Occipital lobe (tissue), 2 donors: Measurements from ENCODE around the gene ZXDA.

DNA sequence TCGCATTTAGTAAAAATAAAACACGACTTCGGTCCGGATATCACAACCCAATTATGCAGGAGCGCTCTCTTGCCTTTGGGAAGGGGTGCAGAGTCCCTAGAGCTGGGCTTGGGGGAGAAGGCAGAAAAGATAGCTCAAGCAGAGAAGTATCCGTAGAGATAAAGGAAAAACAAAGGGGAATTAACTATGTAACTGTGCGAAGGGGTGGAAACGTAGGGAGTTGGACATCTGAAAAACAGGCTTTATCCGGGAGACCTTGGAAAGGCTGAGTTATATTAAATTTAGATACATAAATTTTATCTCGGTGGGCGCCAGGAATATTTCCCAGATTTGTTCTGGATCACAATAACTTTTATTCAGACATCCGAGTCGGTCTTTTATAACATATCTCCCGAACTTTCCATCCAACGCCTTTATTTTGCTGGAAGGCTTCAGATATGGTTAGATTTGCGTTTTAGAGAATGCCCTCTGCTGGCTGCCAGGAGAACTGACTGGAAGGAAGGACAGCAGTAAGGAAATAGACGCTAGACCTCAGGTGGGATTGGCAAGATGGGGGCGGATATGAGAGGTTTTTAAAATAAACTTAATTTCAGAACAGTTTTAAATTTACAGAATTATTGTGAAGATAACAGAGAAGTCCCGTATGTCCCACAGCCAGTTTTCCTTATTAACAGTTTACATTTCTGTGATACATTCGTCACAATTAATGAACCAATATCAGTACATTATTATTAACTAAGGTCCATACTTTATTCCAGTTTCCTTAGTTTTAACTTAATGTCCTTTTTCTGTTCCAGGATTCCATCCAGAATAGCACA, 4.8 kb upstream of the KANTR start:
- RAMPAGE, long total RNA: no peak

- RAMPAGE, long total RNA: no peak
Measured at GRCh38 chrX:53189984-53190972, 34.7 kb downstream of the KDM5C start.

DNA sequence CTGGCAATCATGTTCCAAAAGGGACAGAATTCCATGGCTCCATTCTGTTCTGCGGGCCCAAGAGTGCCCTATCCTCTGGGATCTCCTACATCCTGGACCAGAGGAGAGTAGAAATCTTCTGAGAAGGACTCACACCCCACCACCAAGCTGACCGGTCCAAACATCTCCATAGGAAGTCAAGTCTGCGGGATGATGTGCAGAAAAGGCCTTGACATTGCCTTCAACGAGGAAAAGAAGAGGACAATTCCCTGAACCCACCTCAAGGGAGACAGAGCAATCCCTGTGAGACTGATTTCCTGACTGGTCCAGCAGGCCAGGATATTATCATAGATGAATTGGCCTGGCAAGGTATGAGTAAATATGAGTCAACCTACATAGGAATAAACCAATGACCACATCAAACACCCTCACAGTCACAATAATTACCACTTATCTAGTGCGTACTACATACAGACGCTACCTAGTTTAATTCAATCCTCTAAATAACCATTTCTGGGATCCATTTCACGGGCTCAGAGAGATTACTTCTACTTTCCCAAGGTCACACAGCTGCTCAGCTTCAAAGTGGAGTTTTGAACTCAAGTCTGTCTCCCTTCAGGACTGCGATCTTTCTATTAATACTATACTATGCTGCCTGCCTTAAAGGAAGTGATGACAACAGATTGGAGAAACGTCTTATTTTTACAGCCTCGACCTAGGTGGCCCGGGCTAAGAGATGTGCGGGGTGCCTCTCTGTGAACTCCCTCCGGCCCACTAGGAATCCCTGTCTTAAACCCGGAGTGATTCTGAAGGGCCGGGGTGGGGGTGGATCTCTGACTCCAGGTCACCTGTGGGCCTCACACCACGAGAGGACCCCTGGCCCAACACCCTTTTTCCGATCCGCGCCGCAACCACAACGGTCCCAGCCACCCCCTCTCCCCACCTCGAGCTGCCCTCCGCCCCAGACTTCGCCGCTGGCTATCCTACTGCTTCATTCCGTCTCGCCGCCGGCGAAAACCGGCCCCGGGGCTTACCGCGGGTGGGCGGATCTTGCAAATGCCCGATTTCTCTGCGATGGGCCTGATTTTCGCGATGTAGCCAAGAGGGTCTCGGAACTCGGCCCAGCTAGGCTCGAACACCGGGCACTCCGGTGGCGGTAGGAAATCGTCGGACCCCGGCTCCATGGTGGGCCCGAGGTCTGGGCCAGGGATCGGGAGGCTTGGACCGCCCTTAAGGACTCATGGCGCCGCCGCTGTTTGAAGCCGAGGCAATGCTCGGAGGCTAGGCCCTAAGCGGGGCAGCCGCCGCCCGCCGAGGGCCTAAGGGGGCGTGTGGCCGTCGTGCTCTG, 817 bp downstream of the KDM5C start:
- RAMPAGE, long total RNA: no peak

- RAMPAGE, long total RNA: no peak
Measured at GRCh38 chrX:53280224-53280646, 40.9 kb downstream of the IQSEC2 start.

DNA sequence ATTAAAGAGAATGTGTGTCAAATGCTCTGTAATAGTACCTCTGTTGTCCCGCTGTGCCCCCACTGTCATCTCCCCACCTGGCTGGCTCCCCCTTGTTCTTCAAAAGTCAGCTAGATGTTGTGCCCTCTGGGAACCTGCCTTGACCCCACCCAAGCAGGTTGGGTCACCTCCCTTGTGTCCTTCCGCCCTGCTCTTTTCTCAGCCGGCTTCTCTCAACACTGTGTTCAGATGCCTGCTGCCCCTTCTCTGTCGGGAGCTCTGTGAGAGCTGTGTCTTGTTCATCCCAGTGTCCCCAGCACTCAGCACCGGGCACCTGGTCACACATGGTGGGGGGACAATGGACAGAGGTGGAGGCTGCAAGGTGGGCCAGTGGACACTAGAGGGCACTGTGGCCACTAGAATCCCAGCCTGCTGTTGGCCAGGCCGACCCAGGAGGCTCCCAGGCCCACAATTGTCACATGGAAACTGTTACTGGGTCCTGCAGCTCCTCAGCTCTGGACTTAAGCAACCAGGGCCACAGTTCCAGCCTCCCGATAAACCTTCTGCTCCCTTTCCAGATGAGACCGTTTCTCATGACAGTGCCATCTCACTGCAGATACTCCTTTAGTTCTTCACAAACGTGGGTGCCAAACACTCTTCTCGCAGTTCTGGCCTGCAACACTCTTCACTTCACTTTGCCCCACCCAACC, 36.6 kb downstream of the IQSEC2 start:
- RAMPAGE, long total RNA: no peak

DNA sequence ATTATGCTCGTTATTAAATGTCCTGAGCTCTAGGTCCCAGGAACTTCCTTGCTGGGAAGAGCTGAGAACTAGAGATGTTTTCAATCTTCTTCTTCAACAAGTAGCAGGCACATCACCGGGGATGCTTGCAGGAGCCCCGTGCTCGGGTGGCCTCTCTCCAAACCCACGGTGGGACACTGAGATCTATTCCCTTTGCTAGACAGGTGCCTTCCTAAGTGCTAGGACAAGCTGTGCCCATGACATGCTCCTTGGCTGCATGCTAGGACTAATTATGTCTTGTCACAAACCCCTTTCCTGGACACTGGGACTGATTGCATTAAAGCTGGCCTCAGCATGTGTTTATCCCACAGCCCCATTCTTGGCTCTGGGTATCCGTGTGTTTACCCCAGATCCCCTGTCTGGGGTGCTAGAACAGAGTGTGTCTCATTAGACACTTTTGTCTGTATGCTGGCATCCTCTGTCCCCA, 30.8 kb downstream of the IQSEC2 start:
- RAMPAGE, long total RNA: no peak

- RAMPAGE, long total RNA: no peak
Measured at GRCh38 chrX:53306671-53307067, 14.5 kb downstream of the IQSEC2 start.

DNA sequence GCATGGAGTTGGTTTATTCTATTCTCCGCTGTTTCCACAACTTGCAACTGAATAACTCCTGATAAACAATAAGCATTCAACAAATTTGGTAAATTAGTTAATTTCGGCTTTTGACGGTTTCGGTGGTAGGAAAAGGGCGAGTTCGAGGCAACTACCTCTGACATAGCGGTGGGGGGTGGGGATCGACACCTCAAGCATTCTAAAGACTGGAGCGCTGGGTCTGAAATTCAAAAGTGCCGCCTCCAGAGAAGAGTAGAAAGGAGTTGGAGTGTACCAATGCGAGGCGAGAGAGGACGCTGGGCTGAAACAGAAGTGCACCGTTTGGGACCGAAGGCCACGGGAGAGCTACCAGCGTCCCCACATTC, 732 bp downstream of the SMC1A start:
- RAMPAGE, long total RNA: no peak

- RAMPAGE, long total RNA: no peak
Measured at GRCh38 chrX:53542274-53542825, 108.2 kb upstream of the HSD17B10 start.

DNA sequence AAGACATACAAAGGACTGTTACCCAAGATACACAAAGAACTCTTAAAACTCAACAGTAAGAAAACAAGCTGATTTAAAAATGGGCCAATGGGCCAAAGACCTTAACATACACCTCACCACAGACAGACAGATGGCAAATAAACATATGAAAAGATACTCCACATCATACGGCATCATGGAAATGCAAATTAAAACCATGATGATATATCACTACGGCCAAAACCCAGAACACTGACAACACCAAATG, 27.8 kb downstream of the HUWE1 start:
- RAMPAGE, long total RNA: no peak

GRCh38 chrX:53684718-53685187, 1.8 kb downstream of the HUWE1 start:
- RAMPAGE, long total RNA: no peak

DNA sequence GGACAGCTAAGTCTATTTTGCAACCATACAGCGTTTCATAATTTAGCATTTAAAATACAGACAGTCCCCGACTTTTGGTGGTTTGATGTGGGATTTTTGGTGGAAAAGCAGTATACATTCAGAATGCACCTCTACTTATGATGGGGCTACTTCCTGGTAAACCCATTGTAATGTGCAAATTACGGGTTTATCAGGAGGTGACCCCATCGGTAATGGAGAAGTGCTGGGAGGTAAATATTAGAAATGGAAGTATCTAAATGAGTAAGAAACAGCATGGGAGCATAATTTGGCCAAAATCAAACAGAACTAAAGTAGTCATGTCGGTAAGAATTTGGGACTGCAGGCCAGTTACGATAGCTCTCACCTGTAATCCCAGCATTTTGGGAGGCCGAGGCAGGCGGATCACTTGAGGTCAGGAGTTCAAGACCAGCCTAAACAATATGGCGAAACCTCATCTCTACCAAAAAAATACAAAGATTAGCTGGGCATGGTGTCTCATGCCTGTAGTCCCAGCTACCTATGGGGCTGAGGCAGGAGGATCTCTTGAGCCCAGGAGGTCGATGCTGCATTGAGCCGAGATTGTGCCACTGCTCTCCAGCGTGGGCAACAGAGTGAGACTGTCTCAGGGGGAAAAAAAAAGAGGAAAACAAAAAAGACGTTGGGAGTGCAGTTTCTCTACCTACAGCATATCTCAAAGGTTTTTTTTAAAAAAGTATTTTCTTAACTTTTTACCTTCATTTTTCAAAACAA, 33.3 kb downstream of the GNL3L start:
- RAMPAGE, long total RNA: no peak

- RAMPAGE, long total RNA: no peak
Measured at GRCh38 chrX:54815148-54815496, 7.6 kb downstream of the MAGED2 start.

DNA sequence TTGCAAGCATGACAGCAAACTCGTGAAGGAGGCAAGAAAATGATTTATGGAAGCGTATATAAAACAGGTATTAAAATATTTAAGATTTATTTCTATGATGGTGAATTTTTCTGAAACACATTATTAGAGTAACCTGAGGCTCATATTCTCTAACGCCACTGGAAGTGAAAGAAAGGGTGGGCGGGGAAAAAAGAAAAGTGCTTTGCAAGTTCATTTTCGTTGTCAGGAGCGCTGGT, 256 bp upstream of the PAGE2 start:
- RAMPAGE, long total RNA: no peak

GRCh38 chrX:56563929-56565145, 910 bp downstream of the UBQLN2 start:
- RAMPAGE, long total RNA: no peak

DNA sequence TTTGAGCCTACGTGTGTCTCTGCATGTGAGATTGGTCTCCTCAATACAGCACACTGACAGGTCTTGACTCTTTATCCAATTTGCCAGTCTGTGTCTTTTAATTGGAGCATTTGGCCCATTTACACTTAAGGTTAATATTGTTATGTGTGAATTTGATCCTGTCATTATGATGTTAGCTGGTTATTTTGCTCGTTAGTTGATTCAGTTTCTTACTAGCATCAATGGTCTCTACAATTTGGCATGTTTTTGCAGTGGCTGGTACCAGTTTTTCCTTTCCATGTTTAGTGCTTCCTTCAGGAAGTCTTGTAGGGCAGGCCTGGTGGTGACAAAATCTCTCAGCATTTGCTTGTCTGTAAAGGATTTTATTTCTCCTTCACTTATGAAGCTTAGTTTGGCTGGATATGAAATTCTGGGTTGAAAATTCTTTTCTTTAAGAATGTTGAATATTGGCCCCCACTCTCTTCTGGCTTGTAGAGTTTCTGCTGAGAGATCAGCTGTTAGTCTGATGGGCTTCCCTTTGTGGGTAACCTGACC, 32.4 kb downstream of the SPIN2B start:
- RAMPAGE, long total RNA: no peak

- RAMPAGE, long total RNA: no peak
Measured at GRCh38 chrX:57596105-57596529, 4.3 kb downstream of the ZXDB start.

DNA sequence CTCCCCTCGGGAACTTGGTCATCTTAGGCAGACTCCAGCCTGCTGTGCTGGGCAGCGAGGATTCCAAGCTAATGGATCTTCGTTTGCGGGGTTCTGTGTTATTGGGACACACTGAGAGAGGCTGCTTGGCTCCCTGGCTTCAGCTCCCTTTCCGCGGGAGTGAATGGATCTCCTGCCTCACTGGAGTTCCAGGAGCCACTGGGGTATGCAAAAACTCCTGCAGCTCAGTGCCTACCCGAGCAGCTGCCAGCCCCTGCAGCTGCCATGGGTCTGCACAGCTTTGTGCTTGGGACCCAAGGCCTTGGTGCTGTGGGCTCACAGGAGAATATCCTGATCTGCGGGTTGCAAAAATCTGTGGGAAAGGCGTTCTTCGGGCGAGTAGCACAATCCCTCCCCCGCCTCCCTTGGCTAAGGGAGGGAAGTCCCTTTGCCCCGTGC, 15.8 kb downstream of the ZXDB start:
- RAMPAGE, long total RNA: no peak

- RAMPAGE, long total RNA: no peak
Measured at GRCh38 chrX:57900894-57901492, 9.3 kb downstream of the ZXDA start.

- RAMPAGE, long total RNA: no peak
Measured at GRCh38 chrX:57909429-57910600, at the start of gene ZXDA. TSS of gene ZXDA (minus strand) at chrX:57910458.